Right lobe of liver (tissue), 4 donors: ENCODE data around the genes KCTD6 and FAM107A.

DNA sequence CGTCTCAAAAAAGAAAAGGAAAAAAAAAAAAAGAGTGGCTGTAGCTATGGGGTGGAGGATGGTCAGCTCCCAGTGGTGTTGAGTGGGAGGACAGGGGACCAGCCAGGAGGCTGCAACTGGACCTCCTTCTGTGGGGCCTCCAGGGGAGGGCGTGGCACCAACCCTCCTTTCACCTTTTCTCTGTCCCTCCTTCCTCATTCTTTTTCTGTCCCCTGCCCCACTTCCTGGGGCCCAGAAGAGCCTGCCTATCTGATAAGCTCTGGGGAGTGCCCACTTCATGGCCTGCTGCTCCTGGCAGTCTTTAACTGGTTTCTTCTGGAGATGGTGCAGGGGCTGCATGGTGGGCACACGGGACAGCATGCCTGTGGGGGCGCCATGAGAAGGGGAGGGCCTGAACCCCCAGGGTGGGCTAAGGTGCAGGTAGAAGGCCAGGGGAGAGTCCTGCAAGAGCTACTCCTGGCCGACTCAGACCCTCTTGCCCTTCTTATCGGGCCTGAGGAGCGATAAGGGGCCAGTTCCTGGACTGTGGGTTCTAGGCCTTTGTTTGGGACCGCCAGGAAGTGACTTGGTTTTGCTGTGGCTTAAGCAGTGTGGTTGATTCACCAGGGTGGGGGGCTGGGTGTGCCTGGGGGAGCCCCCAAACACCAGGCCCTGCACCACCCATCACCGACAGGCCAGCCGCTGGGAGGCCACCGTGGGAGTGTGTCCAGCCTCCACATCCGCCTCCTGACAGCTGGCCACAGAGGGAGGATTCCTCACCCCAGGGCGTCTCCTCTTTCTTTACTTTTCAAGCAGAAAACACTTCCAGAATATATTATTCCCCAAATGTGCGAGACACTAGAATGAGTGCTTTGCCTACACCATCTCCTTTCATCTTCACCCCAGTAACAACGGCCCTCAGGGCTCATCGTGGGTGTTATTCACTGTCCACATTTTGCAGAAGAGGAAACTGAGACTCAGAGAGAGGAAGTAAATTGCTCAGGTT lies 49.3 kb upstream of the FLNB start:
- PRO-cap, 4 experiments, result no peak in any of the 4 experiments
- RAMPAGE, long total RNA, 2 experiments, result no peak in any of the 2 experiments

DNA sequence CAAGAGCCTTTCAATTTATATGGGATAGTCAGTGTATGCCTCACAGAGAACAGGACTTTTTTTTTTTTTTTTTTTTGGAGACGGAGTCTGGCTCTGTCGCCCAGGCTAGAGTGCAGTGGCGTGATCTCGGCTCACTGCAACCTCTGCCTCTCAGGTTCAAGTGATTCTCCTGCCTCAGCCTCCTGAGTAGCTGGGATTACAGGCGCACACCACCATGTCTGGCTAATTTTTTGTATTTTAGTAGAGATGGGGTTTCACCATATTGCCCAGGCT lies 18.1 kb upstream of the FLNB start:
- PRO-cap, 4 experiments, result no peak in any of the 4 experiments
- RAMPAGE, long total RNA, 2 experiments, result no peak in any of the 2 experiments

DNA sequence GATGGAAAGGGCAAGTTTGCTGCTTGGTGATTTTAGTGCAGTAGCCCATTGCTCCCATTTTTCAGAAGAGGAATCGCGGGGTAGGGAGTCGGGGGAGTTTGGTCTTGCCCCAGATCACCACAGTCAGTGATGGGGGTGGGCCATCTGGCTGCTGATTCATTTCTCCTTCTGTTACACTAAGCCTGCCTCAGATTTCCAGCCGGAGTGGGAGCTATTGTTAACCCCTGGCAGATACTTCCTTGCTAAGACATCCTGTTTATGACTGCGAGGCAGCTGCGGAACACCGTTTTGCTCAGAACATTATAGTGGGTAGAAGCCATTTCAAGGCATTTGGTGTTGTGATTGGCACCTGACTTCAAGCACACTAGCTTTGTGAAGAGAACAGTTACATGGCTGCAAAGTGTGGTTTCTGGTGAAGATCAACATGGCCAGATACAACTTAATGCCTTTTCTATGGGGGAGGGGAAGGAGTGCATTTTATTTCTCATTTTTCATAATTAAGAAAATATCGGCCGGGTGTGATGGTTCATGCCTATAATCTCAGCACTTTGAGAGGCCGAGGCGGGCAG lies 73.8 kb downstream of the FLNB start:
- PRO-cap, 4 experiments, result no peak in any of the 4 experiments
- RAMPAGE, long total RNA, 2 experiments, result no peak in any of the 2 experiments

DNA sequence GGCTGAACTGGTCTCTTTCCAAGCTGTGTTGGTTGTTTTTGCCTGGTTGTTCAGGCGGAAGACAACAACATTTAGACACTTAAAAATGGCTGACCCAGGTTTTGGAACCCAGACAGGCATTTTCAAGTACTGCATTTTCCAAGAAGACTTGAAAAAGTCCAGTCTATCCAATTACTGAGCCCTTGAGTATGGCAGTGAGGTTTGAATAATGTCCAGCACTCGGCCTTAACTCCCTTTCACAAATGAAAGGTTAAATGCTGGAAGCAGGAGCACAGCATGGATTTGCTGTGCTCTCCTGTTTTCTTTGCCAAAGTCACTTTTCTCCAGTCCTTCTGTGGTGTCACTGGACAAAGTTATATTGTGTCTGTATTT lies 93.4 kb downstream of the FLNB start:
- PRO-cap, 4 experiments, result peak in 4 of 4 experiments; most common minus-strand start position 244 of the sequence (in 4)
- RAMPAGE, long total RNA, 2 experiments, result no peak in any of the 2 experiments

DNA sequence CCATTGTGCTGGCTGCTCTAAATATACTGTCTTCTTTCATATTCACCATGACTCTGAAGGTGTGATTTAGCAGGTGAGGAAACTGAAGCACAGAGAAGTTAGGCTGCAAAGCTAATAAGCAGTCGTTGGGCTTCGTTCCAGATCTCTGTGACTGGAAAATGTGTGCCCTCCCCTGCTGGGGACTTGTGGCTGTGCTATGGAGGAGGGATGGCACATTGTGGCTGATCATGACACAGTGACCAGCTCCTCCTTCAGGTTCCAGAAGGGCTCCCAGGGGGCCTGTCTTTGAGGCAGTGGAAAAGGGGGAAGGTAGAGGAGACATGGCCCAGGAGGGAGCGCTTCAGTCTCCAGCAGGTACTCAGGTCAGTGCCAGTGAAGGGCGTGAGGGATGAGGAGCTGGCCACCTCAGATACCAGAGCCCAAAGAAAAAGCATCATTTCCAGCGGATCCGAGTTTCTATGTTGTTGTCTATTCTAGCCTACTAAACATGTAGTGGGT lies 19.3 kb downstream of the PXK start:
- PRO-cap, 4 experiments, result no peak in any of the 4 experiments
- RAMPAGE, long total RNA, 2 experiments, result no peak in any of the 2 experiments

DNA sequence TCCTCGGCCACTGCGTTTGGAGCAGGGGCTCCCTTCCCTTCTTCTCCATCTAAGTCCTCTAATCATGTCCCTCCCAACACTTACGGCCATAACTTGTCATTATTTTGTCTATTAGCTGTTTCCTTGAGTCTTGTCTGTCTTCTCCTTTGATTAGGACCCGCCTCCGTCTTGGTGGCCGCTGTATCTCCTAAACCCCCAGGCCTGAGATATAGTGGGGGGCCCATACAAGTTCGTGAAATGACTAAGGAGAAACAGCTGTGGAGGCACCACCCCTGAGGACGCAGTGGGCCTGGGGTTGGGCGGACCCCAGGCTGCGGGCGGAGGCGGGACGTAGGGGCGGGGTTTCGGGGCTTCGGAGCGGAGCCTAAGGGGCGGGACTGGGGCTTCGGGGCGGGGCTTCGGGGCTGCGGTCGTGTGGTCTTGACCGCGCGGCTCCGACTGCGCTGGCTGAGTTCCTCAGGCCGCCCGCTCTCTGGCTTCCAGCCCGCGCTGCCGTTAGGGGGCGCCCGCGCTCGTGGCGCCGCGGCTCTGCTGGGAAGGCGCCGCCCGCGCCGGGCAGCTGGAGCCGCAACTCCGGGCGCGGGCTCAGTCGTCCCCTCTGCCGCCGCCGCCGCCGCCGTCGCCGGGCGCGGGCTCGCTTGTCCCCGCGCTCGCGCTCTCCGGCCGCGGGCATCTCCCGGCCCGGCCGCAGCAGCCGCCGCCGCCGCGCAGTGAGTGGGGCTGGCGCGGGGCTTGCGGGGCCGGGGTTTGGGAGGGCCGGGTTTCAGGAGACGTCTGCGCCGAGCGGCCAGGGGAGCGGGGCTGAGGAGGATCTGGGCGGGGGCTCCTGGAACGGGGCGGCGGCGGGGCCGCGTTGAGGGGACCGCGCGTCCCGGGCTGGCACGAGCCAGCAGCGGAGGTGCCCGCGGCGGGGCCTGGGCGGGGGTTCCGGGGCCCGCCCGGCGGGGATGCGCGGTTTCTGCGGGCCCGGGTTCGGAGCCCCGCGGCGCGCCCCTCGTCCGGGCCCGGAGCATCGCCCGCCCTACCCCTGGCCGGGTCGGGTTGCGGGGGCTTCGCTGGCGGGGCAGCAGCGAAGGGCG lies at the start of gene KCTD6:
TSS of gene KCTD6 (plus strand) at position 637 of the 1,079 bp plus-strand sequence.
- PRO-cap, 4 experiments, result peak in 4 of 4 experiments; most common plus-strand start position 437 of the sequence (in 3); most common minus-strand start position 285 of the sequence (in 3)
- RAMPAGE, long total RNA, 2 experiments, result start-site peak on the plus strand in 1 of 2 experiments, centred at position 664 of the sequence, 74 reads per replicate; start-site peak on the minus strand in 2 of 2 experiments, centred at positions 262 to 282 of the sequence, 8 reads per replicate

- PRO-cap, 4 experiments, result peak in 4 of 4 experiments; most common plus-strand start chr3:58523265 (in 3); most common minus-strand start chr3:58523064 (in 4)
- RAMPAGE, long total RNA, 2 experiments, result start-site peak on the minus strand in 2 of 2 experiments, at chr3:58523046-58523052 at its widest, 24 to 34 reads per replicate
Observed at GRCh38 chr3:58522806-58523511, 14.0 kb downstream of the ACOX2 start.

GRCh38 chr3:58577136-58578177 lies at the start of gene FAM107A:
FAM107A (minus strand) TSS chr3:58577391.
- PRO-cap, 4 experiments, result peak in 4 of 4 experiments; most common plus-strand start chr3:58577608 (in 1); most common minus-strand start chr3:58577378 (in 4)
- RAMPAGE, long total RNA, 2 experiments, result start-site peak on the minus strand in 2 of 2 experiments, at chr3:58577284-58577393 at its widest, 24 to 33 reads per replicate

DNA sequence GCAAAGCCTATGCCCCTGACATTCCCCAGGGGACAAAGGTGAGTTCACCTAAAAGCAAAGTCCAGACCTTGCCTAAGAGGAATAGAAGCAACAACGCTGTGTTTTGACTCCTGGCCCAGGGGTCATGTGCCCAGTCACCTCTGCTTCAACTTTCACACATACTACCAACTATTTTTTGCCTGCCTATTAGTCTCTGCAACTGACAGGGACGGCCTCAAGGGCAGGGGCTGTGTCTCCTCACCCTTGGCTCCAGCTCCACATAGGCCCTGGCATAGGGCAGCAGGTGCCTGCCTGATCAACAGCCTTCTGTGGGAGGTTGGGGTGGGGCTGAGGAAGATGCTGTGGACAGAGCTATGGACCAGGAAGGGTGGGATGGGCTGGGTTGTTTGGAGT lies 41.9 kb downstream of the FAM3D start:
- PRO-cap, 4 experiments, result no peak in any of the 4 experiments
- RAMPAGE, long total RNA, 2 experiments, result no peak in any of the 2 experiments

GRCh38 chr3:58657503-58657903 lies 9.1 kb downstream of the FAM3D start:
- PRO-cap, 4 experiments, result no peak in any of the 4 experiments
- RAMPAGE, long total RNA, 2 experiments, result no peak in any of the 2 experiments

GRCh38 chr3:58667113-58667671 lies 618 bp upstream of the FAM3D start:
- PRO-cap, 4 experiments, result no peak in any of the 4 experiments
- RAMPAGE, long total RNA, 2 experiments, result no peak in any of the 2 experiments

DNA sequence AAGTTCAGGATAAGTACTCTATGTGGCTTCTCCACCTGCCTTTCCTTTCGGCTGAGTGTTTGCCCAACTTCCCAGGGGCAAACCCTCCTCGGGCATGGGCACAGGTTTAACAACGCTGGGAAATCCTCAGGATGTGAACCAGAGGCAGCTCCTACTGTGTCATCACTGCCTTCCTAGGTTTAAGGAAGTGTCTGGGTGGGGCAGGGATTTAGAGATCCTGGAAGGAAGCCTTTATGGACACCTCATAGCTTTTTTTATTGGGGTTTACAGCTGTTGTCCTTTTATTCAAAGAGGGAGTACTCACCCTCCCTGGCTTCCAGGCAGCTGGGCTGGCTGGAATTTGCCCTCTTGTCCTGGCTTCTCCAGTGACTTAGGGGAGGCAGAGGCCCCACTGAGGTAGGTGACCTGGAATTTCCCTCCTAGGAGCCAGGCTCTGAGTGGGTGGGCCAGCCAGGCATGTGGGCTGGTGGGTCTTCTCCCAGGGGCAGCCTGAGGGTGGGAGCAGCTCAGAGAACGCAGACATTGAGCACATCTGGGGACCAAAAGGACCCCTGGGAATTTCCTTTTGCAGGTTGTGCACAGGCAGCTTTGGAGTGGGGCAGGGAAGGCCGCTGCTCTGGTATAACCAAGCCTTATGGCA lies 13.5 kb upstream of the FAM3D start:
- PRO-cap, 4 experiments, result no peak in any of the 4 experiments
- RAMPAGE, long total RNA, 2 experiments, result no peak in any of the 2 experiments

DNA sequence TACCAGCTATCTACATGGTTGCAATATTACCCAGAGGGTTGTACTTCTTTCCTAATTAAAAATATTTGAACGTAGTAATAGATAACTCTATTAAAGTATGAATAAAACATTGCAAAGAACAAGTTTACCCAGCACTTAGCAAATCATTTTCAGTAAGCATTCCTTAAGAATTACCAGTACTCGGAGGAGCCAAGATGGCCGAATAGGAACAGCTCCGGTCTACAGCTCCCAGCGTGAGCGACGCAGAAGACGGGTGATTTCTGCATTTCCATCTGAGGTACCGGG lies 175.3 kb upstream of the FAM3D start:
- PRO-cap, 4 experiments, result no peak in any of the 4 experiments
- RAMPAGE, long total RNA, 2 experiments, result no peak in any of the 2 experiments

DNA sequence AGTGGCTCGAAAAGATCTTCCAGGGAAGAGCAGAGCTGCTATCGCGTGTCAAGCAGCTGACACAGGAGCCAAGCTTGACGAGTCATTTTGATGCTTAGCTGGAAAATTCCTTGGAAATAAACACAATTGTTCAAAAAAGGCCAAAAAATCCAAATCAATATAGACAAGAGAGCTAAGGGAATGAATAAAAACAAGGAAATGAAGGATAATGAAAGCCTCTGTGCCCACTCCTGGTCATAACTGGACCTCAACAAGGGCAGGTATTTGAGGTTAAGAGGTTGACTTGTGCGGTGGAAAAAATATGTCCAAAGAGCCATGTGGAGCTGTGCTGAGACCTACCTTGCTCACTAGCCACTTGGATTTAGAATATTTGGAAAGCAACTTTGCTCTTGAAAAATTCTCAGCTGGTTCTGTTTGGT lies 318.6 kb upstream of the CFAP20DC start:
- PRO-cap, 4 experiments, result peak in 1 of 4 experiments; most common plus-strand start position 187 of the sequence (in 1)
- RAMPAGE, long total RNA, 2 experiments, result no peak in any of the 2 experiments

DNA sequence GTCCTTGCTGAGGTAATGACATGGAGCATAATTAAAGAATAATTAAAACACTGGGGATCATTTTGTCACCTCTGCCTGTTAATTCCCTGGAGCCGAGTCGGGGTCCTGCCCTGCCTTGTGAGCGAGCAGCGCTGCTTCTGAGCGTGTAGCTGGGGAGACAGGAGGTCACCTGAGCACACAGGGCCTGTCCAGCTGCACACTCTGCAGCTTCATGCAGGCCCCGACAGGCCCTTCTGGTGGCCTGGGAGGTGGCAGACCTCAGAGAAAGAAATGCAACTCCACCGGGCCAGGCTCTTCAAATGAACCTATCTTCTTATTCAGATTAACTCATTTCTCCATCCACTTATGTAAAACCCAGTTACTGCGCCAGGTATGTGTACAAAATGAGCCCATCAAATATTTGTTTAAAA lies 628.2 kb upstream of the CFAP20DC start:
- PRO-cap, 4 experiments, result no peak in any of the 4 experiments
- RAMPAGE, long total RNA, 2 experiments, result no peak in any of the 2 experiments

GRCh38 chr3:60048521-60048988 lies 998.7 kb upstream of the CFAP20DC start:
- PRO-cap, 4 experiments, result no peak in any of the 4 experiments
- RAMPAGE, long total RNA, 2 experiments, result no peak in any of the 2 experiments

- PRO-cap, 4 experiments, result no peak in any of the 4 experiments
- RAMPAGE, long total RNA, 2 experiments, result start-site peak on the minus strand in 1 of 2 experiments, at chr3:60132139-60132341 at its widest, 5 reads per replicate
Observed at GRCh38 chr3:60131719-60132406, 1082.0 kb upstream of the CFAP20DC start.

GRCh38 chr3:60277295-60278234 lies 973.7 kb downstream of the FHIT start:
- PRO-cap, 4 experiments, result no peak in any of the 4 experiments
- RAMPAGE, long total RNA, 2 experiments, result no peak in any of the 2 experiments

DNA sequence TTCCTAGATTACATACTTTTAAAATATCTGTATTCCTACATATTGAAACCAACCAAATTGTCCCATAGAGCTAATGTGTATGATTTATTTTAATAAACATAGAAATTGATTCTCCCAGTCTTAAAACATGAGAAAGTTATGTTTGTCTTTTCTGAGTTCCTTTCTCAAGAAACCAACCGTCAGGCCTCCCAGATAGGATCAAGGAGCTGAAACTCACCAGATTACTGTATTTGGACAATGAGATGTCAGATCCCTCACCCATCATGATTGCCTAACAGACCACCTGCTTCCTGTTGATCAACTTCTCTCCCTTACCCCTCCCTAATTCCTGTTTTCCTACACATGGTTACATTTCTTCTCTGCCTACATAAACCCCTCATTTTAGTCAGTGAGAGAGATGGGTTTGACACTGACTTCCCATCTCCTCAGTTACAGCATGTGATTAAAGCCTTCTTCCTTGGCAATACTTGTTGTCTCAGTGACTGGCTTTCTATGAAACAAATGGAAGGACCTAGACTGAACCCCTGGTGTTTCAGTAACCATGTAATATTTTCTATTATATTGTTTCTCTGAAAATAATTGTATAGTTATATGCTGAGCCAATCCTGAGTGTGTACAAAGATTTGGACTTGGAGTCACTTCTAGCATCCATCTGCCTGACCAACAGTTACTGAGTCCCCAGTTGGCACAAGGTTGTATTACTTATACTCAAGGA lies 917.5 kb downstream of the FHIT start:
- PRO-cap, 4 experiments, result no peak in any of the 4 experiments
- RAMPAGE, long total RNA, 2 experiments, result no peak in any of the 2 experiments

DNA sequence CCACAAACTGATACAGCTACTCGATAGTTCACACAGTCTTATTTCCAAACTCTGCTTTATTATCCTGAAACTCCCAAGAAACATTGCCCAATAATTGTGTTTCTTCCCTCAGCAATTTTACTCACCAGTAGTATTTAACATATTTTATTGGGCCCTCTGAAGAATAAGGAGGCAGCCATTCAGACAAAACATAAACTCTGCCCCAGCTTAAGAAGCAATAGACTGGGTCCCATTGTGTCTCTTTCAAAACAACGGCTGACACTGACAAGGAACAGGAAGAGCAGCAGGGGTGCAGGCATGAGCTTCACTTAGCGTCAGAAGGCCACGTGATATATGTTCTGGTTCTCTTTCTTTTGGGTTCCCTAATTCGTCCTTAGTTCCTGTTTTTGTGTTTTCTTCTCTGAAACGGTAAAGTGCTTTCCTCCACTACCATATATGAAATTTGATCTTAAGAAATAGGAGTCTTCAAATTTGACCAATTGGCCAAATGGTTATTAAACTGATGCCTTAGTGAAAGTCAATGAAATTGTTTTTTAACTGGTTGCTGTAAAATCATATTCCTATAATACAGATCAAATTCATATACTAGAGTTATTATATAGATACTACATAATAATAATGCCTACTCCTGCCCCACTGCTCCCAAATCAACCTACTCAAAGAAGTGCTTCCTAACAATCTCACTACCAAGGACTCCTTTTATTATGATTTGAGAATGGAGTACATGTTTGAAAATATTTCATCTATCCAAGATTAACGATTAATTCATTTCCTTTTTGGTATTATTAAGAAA lies 242.1 kb downstream of the FHIT start:
- PRO-cap, 4 experiments, result peak in 4 of 4 experiments; most common minus-strand start position 263 of the sequence (in 4)
- RAMPAGE, long total RNA, 2 experiments, result no peak in any of the 2 experiments